ENCODE data around the genes F3, PALMD and LRRC39.

- RRBS: 3% methylated on average over 45 of the region's 98 CpGs
These were observed at the start of gene F3 for GRCh38 chr1:94541169-94542163. F3 (minus strand) TSS chr1:94541759.

DNA sequence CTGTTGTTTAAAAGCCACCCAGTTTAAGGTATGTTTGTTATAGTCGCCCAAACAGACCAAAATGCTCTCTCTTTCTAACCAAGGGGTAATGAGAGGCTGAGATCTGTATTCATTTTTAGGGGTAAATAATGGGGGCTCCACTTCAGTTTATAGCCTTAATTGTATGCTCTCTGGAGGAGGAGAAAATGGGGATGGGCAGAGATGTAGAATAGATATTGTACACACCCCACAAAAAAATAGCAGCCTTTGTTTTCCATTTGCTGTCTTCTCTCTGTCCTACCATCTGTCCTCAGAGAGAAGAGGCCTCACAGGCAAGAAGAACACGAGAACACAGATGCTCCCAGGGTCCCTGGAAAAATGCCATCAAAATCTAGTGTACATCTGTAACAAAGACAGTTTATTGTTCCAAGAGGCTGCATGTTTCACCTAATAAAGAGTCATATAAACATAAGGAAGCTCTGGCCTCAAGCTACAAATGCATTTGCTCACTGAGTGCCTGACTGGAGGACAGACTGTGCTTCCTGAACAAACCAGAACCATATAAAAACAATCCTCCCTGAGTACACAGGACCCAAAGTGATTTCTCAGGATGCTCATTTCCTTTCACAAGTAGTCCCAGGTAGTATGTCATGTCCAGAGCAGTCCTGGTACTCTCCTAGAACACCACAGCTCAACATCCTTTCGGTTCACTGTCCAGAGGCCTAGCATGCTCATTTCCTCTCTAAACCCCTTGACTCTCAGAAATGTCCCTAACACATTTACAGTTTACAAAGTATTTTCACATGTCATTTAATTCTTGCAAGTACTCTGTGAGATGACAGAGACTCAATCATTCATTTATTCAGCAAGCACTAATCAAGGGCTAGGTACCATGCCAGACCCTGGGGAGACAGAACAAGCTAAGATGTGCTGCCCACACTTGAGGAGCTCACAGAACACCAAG lies 76.3 kb upstream of the SLC44A3 start:
- RRBS: no CpG with 5 or more reads among the region's 3 CpGs

DNA sequence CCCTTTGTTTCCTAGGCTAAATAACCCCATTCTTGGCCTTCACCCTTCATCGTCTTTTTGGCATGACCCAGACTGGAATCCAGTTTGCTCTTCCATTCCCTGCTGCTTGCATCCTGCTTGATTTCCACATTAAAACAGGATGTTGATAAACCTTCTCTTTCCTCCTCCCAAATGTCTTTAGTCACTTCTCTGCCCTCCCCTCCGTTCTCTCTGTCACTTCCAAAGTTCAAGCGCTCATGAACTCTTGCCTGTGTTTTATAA lies 65.7 kb upstream of the SLC44A3 start:
- RRBS: no CpG with 5 or more reads among the region's 3 CpGs

GRCh38 chr1:94772142-94772633 lies 48.0 kb upstream of the SLC44A3 start:
- RRBS: no CpG with 5 or more reads among the region's 6 CpGs

- RRBS: 4% methylated on average over 39 of the region's 67 CpGs
These were observed 643 bp downstream of the CNN3 start for GRCh38 chr1:94926142-94926791.

GRCh38 chr1:95086775-95087491 lies 14.2 kb upstream of the ALG14 start:
- RRBS: no CpG with 5 or more reads among the region's 7 CpGs

- RRBS: no CpG with 5 or more reads among the region's 4 CpGs
These were observed 721.4 kb downstream of the RWDD3 start for GRCh38 chr1:95955467-95955844.

- RRBS: no CpG with 5 or more reads among the region's 6 CpGs
These were observed 77.8 kb downstream of the PTBP2 start for GRCh38 chr1:96799381-96799882.

- RRBS: no CpG with 5 or more reads among the region's 3 CpGs
These were observed 372.6 kb downstream of the PTBP2 start for GRCh38 chr1:97094076-97094673.

DNA sequence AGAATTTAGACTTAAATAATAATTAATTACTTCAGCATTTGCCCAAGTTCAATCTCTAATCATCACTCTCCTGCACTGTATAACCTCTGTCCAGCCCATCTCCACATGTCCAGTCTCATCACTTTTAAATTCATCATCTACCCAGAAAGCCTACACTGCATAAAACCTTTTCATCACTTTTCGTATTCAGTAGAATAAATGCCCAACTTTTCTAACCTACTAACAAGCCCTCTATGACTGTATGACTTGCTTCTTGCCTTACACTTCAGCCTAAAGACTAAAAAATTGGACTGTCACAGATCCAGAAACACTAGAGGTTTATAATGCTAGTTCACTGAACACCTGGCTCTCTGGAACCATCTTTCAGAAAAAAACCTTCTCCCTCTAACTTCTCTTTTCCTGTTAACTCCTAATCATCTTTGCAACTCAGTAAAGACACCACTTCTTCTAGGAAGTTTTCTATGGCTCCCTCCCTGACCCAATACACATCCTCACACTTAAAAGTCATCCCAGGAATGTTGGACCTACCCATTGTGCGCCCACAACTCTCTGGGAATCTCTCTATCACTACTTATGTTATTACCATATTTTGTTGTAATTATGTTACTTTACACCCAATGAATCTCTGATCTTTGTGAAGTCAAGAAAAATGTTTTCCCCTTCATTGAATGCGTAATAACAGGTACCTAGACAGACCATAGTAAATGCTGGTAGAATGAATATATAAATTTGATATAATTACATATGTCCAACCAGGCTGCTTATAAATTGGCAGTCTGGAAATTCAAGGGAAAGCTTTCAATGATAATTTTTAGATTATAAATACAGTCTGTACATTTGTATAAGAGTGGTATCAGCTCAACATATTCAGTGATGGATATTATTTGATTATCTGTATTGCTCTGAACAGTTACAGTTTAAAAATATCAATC lies 262.0 kb downstream of the DPYD start:
- RRBS: no CpG with 5 or more reads among the region's 3 CpGs

GRCh38 chr1:97824846-97825289 lies 96.0 kb downstream of the DPYD start:
- RRBS: no CpG with 5 or more reads among the region's 5 CpGs

GRCh38 chr1:97883068-97883480 lies 37.8 kb downstream of the DPYD start:
- RRBS: no CpG with 5 or more reads among the region's 4 CpGs

- RRBS: 4% methylated on average over 12 of the region's 33 CpGs
These were observed 133.4 kb upstream of the DPYD start for GRCh38 chr1:98054169-98054710.

DNA sequence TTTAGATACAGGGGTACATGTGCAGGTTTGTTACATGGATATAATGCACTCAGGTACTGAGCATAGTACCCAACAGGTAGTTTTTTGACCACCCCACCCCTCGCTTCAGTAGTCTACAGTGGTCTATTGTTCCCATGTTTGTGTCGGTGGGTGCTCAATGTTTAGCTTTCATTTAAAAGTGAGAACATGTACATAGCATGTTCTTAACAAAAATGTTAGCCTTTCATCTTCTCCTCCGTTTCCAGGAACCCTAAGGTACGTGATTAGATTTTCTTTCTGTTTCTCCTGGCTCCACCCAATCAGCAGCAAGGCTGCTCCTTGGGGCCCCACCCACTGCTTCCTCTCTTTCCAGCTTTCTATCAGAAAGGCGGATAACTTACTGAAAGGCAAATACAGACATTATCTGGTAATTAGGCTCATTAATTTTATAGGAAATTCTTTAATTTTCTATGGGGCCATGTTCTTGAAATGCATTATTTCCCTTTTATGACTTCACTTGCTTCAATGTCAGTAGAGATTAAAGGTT lies 325.1 kb upstream of the SNX7 start:
- RRBS: no CpG with 5 or more reads among the region's 5 CpGs

GRCh38 chr1:98661406-98661525 lies 255 bp upstream of the SNX7 start:
- RRBS: 20% methylated on average over 2 of the region's 7 CpGs

DNA sequence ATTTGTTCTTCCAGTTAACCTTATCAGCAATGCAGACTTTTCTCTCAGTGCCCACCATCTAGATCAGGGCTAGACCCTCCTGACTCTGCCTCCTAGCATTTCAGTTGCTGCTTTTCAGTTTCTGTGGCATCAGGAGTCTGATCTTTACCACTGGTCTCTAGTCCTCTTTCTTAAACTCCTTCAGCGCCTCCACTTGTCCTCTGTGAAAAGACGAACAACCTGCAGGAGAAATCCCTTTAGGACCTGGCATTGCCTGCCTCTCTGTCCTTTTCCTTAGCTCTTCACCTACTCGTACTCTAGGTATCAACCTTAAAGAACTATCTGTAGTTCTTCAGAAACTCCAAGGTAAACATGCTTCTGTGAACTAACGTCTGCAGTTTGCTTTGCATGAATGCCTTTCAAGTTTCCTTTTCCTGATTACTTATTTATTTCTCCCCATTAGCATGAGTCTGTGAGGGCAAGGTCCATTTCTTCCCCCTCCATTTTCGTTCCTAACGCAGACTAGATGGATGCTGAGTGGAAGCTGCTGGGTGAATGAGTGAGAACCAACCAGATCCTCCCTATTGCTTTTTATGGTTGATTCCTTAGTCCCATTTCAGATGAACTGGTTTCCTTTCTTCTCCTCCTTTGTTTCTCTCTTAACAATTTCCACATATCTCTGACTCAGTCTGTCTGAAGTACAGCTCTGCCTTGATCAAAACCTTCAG lies 71.9 kb downstream of the SNX7 start:
- RRBS: no CpG with 5 or more reads among the region's 6 CpGs

DNA sequence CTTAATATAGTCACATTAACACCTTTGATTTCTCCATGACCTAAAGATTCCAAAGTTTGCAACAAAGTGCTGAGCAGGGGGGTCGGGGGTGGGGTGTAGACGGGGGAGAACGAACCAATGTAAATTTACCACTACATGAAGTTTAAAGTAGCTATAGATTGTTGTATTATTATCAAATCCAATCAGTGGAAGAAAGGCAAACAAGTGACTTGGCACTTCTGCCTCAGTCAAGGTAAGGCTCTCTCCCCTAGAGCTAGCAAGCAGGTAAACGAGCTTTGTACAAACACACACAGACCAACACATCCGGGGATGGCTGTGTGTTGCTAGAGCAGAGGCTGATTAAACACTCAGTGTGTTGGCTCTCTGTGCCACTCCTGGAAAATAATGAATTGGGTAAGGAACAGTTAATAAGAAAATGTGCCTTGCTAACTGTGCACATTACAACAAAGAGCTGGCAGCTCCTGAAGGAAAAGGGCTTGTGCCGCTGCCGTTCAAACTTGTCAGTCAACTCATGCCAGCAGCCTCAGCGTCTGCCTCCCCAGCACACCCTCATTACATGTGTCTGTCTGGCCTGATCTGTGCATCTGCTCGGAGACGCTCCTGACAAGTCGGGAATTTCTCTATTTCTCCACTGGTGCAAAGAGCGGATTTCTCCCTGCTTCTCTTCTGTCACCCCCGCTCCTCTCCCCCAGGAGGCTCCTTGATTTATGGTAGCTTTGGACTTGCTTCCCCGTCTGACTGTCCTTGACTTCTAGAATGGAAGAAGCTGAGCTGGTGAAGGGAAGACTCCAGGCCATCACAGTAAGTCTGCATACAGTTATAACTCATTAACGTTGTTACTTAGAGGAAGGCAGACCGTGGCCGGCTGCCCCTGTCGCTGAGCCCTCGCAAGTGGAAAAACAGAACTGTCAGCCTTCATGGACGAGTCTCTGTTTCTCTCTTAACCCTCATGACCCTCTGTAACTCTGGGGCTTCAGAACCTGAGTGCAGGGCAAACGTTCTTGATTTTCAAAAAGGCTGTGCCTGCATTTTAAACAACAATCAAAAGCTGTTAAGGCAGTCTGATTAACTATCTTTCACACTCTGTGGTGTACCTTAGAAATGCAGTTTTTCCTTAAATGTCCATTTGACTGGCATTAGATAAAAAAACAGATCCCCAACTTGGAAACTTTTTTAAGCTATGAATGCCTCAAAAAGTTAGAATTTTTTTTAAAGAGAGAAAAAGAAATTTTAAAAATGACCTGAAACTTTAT lies at the start of gene PALMD:
TSS of gene PALMD (plus strand) at position 552 of the 1,253 bp plus-strand sequence.
- RRBS: no CpG with 5 or more reads among the region's 21 CpGs

- RRBS: no CpG with 5 or more reads among the region's 3 CpGs
These were observed 1.2 kb upstream of the MFSD14A start for GRCh38 chr1:100036572-100037200.

- RRBS: no CpG with 5 or more reads among the region's 5 CpGs
These were observed at the start of gene LRRC39 for GRCh38 chr1:100178136-100178456. LRRC39 (minus strand) TSS chr1:100178256.

GRCh38 chr1:100439911-100440679 lies 87.8 kb downstream of the CDC14A start:
- RRBS: no CpG with 5 or more reads among the region's 5 CpGs